Cytotoxic T cell (primary cell): Measurements from ENCODE around the genes PSMB5, PSMB11, PABPN1, MYH7 and ZFHX2.

DNA sequence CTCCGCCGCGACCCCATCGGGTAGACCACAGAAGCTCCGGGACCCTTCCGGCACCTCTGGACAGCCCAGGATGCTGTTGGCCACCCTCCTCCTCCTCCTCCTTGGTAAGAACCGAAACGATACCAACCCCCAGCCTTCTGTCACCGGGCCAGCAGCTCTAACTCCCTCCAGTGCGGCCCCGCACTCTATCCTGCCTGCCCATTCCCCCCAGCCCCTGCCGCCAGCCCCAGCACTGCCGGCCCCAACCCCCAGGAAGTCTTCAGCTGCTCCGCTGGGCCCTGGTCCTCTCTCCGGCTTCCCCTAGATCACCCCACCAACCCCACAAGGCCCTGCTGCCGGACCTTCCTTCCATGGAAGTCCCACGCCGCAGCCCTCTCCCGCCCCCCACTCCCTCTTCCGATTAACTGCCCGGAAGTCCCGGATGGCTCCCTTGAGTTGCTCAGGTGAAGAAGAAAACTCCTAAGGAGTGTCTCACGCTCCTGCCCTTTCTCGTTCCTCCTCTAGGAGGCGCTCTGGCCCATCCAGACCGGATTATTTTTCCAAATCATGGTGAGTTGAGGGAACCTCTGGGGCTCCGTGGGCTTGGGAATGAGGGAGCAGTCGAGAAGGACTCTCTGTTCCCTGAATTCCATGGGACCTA lies 814 bp downstream of the LRP10 start:
- PRO-cap, 2 experiments, result peak in 1 of 2 experiments; most common plus-strand start position 170 of the sequence (in 1)

- PRO-cap, 2 experiments, result no peak in any of the 2 experiments
Measured at GRCh38 chr14:22926019-22927150, 2.8 kb downstream of the PRMT5 start.

- PRO-cap, 2 experiments, result no peak in any of the 2 experiments
Measured at GRCh38 chr14:22980497-22981422, 1.6 kb downstream of the AJUBA start.

DNA sequence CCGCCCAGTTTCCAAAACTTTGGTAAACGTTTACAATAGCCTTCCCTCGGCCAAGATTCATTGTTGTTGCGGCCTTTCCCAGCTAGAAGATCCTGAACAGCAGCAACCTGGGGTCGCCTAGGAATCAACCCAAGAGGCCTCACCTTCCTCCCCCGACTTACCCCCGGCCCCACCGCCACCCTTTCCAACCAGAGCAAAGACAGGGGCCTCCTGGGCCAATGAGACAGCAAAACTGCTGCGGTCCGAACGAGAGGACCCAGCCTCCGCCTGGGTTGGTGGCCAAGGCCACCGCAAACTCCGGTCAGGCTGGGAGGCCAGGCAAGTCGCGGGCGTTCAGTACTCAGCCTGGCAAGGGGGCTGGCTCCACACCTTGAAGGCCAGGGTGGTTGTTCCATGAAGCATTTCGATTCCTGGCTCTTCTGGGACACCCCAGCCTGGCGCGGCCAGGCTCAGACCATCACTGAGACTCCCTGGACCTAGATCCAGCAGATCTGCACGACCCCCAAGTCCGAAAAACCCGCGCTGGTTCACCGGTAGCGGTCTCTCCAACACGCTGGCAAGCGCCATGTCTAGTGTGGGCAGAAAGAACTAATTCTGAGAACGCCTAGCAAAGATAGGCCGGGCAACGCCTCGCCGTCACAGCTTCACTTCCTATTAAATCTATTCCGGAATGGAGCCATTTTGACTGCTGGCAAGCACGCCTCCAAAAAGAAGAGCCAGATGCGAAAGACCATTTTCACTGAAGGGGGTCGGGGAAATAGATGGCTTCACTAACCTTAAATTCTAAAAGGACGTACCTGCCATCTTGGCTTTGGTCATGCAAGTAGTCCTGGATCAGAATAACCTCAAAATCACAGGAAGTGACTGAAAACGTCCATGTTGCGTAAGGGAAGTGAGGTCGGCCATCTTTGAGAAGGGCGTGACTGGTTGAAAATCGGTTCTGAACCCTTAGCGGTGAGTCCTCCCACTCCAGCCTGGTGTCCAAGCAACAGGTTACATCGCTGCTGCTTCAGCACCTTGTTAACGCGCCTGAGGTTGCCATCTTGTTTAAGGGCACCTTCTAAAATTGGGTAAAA lies at the start of gene PSMB5:
TSS of gene PSMB5 (minus strand) at position 586 of the 1,076 bp plus-strand sequence.
- PRO-cap, 2 experiments, result peak in 2 of 2 experiments; most common plus-strand start position 967 of the sequence (in 2); most common minus-strand start position 571 of the sequence (in 2)

- PRO-cap, 2 experiments, result no peak in any of the 2 experiments
Measured at GRCh38 chr14:23041787-23042314, at the start of gene PSMB11. TSS of gene PSMB11 (plus strand) at chr14:23042212.

DNA sequence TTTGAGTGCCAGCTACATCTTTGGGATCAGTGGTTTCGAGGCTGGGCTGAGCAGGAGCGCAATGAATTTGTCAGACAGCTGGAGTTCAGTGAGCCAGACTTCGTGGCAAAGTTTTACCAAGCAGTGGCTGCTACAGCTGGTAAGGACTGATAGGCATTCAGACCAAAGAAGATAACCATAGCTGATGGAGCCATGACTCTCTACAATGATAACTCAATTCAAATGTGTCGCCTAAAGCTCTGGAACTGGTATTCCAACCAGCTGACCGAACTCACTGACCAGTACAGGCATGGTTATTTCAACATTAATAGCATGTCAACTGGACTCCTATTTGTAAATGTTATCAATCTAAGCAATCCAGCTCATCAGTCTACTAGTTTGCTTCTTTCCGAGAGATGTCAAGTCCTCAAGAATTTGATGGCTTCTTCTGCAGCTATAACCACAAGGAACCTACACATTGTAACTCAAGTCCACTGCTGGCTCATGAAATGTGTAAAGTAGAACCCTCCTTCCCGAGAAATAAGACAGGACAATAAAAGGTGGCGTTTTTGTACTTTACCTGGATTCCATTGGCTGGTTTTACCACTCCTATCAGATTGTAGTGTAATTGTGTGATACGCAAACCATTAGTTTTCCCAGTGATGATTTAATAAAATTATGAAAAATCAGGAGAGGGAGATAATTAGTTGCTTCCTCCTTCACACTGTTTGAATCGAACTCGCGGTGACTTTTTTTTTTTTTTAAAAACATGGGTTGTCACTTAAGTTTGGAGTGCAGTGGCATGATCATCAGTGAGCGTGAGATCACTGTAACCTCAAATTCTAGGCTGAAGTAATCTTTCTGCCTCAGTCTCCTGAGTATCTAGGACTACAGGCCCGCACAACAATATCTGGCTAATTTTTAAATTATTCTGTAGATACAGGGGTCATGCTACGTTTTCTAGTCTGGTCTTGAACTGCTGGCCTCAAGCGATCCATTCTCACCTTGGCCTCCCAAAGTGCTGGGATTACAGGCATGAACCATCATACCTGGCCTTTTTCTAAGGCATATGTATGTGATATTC lies 3.0 kb downstream of the C14orf119 start:
- PRO-cap, 2 experiments, result no peak in any of the 2 experiments

- PRO-cap, 2 experiments, result no peak in any of the 2 experiments
Measured at GRCh38 chr14:23123306-23123977, 4.4 kb upstream of the CEBPE start.

GRCh38 chr14:23275294-23275968 lies 10.5 kb downstream of the HOMEZ start:
- PRO-cap, 2 experiments, result no peak in any of the 2 experiments

DNA sequence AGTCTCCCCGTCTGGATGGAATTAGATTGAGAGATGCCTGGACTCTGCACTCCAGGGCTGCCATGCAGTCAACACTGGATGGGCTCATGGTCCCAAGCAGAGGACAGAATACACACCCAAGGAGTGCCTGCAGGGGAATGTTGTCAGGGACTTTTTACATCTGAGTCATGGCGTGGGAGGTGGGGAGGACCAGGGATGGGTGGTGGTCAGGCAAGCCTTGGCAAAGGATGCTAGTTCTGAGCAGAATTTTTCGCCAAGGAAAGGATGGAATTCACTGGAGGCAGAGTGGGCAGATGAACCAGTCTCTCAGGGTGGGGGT lies 1.6 kb downstream of the BCL2L2 start:
- PRO-cap, 2 experiments, result no peak in any of the 2 experiments

DNA sequence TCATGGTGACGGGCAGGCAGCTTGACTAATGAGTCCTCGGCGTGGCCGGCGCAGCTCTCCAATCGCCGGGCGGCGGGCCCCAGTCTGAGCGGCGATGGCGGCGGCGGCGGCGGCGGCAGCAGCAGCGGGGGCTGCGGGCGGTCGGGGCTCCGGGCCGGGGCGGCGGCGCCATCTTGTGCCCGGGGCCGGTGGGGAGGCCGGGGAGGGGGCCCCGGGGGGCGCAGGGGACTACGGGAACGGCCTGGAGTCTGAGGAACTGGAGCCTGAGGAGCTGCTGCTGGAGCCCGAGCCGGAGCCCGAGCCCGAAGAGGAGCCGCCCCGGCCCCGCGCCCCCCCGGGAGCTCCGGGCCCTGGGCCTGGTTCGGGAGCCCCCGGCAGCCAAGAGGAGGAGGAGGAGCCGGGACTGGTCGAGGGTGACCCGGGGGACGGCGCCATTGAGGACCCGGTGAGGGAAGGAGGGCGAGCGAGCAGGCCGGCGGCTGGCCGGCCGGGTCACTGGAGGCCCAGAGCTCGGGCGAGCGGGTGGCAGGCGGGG lies at the start of gene PABPN1:
TSS of gene PABPN1 (plus strand) at position 82 of the 535 bp plus-strand sequence.
- PRO-cap, 2 experiments, result peak in 2 of 2 experiments; most common plus-strand start position 82 of the sequence (in 2); most common minus-strand start position 102 of the sequence (in 1)

DNA sequence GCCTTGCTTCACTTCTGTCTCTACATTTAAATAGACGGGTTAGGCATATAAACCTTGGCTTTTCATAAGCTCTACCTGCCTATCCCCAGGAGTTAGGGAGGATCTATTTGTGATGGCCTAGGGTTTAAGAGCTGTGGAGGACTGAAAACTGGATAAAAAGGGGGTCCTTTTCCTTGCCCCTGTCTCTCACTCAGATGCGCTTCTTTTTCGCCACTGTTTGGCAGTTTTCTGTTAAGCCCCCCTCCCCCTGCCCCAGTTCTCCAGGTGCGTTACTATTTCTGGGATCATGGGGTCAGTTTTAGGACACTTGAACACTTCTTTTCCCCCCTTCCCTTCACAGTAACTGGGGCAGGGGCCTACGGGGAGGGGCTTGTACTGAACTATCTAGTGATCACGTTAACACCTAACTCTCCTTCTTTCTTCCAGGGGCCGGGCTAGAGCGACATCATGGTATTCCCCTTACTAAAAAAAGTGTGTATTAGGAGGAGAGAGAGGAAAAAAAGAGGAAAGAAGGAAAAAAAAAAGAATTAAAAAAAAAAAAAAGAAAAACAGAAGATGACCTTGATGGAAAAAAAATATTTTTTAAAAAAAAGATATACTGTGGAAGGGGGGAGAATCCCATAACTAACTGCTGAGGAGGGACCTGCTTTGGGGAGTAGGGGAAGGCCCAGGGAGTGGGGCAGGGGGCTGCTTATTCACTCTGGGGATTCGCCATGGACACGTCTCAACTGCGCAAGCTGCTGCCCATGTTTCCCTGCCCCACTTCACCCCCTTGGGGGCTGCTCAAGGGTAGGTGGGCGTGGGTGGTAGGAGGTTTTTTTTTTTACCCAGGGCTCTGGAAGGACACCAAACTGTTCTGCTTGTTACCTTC lies 3.8 kb downstream of the PABPN1 start:
- PRO-cap, 2 experiments, result no peak in any of the 2 experiments

DNA sequence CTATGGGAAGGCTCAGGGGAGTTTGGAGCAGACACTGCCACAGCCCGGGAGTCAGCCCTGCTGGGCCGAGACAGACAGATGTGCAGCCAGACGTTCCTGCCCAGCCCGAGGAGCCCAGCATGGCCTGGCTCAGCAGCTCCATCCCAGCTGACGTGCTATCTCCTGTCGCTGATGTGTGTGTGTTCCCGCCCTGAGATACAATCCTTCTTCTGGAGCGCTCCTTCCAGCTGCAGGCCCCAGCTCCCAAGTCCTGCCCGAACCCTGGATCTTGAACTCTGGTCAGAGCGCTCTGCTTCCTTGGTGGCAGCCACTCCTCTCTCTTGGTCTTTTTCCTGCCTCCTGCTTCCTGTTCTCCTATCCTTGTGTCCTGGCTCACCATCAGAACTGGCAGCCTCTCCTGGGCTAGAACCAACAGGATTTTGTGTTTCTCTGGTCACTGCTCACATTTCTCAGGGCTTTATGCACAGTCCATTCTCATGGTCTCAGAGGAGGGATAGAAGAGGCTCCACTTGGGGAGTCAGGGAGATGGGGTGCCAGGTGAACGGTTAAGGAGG lies 3.8 kb downstream of the CMTM5 start:
- PRO-cap, 2 experiments, result no peak in any of the 2 experiments

GRCh38 chr14:23409300-23409891 lies 1.3 kb upstream of the MYH6 start:
- PRO-cap, 2 experiments, result no peak in any of the 2 experiments

DNA sequence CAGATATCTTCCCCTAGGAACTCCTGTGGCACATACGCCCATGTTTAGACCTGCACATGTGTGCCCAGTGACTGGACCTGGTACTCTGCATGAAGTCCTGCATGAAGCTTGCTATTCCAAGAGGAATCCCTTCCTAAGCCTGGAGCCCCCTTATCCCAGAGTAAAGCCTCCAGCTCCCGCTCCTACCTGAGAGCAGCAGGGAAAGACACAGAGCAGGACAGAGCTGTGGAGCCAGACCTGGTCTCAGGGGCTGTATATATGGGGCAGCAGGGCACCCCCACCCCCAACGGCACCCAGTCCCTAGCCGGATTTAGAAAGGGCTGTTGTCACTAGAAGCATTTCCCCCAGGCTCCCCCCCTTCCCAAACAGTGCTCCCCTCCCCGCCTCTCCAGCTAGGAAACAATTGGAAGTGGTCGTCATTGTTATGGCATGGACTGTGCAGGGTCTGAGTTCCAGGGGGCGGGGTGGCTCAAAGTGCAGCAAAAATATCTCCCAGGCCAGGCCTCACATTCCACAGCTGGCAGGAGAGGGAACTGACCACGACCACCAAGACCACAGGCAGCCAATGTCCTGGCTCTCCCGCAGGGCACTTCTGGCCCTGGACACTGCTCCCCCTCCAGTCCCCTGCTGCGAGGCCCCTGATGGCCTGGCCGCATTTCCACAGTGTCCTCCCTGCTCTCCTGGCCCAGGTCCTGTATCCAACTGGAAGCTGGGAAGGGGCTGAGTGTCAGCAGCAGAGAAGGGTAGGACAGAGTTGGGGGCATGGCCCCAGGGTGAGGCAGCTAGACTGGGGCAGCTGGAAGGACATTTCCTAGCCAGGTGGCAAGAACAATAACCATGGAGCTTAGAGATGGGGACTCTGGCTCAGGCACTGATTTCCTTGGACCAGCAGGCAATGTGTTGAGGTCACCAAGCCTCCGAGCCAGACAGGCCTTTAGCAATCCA lies at the start of gene MYH7:
TSS of gene MYH7 (minus strand) at position 227 of the 945 bp plus-strand sequence.
- PRO-cap, 2 experiments, result no peak in any of the 2 experiments

- PRO-cap, 2 experiments, result no peak in any of the 2 experiments
Measured at GRCh38 chr14:23548699-23549054, 2.9 kb downstream of the ZFHX2 start.

GRCh38 chr14:23550963-23552010 lies at the start of gene ZFHX2:
TSS of gene ZFHX2 (minus strand) at chr14:23551765.
- PRO-cap, 2 experiments, result no peak in any of the 2 experiments

DNA sequence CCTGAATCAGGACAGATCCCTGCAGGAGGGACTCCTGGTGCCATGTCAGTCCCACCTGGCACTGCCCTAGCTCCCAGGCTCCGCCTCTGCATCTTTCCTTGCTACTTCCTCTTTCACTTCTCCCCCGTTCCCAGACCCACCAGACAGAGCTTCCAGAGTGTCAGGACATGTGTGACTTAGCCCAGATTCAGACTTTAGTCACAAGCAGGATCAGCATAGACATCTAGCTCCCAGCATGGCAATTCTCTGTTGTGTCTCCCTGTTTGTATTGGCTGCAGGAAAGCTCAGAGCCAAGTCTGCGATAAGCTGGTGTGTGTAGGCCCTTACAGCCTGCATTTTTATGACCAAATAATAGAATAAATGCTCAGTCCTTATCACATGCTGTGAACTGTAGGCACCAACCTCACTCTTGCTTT lies 5.7 kb downstream of the DHRS2 start:
- PRO-cap, 2 experiments, result no peak in any of the 2 experiments

- PRO-cap, 2 experiments, result no peak in any of the 2 experiments
Measured at GRCh38 chr14:23695015-23696178, 59.2 kb downstream of the DHRS2 start.

- PRO-cap, 2 experiments, result no peak in any of the 2 experiments
Measured at GRCh38 chr14:24074501-24075336, 3.4 kb downstream of the CPNE6 start.

DNA sequence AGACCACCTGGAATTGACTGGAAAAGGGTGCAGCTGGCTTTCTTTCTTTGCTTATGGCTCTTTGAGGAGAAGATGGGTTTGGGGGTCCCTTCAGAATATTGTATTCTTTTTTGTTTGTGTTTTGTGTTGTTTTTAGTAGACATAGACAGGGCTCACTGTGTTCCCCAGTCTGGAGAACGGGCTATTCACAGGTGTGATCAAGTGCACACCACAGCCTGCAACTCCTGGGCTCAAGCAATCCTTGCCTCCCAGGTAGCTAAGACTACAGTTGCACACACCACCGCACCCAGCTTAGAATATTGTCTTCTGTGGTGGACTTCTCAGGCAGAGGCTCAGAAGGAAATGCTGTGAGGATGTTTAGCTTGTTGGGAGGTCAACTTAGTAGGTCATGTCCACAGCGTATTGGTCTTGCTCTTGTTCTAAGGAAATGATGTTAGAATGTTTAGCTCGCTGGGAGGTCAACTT lies 1.5 kb upstream of the NRL start:
- PRO-cap, 2 experiments, result no peak in any of the 2 experiments